Omental fat pad (tissue), 4 donors: ENCODE measurements around a stretch of chr3.

DNA sequence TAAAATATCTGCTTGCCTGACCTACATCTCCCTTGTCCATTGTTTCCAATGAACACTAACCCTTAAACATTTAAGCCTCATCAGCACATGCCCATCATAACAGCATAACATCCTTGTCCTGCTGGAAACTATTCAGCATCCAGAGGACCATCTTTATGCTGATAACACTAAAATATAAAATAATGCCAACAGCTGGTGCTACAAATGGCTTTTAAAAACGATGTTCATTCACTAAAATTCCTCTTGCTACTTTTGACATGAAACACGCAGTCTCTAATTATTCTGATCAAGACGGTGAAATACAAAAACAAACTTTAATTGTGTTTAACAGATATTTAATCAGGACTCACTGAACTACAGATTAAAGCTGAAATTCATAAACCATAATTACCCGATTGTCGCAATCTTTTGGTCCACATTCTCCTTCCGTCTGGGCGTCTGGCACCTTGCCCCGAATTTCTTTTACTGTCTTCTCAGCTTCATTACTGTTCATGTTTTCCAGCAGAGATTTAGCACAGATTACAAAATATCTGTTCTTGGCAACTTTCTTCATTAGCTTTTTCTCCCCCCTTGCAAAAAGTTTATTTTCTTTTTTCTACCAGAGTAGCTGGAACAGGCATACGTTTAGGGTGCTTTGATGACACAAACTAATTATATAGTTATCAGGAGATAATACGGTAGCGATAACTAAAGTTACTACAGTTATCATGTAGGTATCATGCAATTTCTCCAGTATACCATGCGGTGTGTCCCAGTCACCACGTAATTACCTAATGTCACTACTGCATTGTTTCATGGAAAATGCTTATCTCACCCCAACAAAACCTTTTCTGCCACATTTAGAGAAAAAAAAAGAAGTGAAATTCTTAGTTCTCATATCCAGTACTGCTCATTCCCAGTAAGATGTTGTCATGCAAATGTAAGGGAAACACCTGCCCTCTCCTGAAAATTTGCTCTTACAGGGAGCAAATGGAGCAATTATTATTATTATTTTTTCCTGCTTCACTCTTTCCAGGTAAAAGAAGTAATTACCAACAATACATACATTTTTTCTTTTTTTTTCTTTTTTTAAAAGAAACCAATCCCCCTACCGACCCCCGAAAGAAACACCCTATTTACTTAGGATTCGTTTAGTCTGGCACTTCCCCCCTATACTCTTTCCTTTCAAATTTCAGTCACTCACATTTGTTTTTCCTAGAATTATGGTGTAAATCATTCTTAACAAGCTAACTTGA, 271.5 kb downstream of the TIGIT start:
- PRO-cap: no peak
- RAMPAGE, long total RNA, 4 experiments: no peak in any of the 4 experiments

DNA sequence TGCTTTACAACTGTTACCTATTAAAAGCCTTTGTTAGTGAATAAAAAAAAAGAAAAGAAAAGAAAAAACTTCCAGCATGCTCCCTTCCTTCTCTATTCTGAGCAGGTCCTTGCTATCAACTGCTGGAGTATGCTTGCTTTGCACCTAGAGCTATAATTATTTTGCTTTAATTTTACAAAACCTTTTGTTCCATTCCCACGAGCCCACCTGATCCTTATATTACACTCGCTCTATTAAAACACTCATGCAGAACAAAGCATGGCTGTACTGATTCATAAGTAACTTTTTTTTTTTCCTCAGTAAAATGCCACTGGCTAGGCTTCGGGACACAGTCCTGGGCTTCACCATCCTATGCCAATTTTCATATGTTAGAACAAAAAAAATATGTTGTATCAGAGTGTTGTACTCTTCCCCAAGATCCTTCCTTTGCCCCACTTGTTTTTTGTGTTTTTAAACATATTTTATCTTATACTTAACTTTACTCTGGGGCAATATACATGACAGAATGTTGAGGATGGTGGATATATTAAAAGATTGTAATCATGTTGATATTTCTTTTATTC, 372.1 kb downstream of the ZBTB20 start:
- PRO-cap: no peak
- RAMPAGE, long total RNA, 4 experiments: no peak in any of the 4 experiments

- PRO-cap: no peak
- RAMPAGE, long total RNA, 4 experiments: no peak in any of the 4 experiments
Observed at GRCh38 chr3:114899226-114899972, 247.7 kb downstream of the ZBTB20 start.

DNA sequence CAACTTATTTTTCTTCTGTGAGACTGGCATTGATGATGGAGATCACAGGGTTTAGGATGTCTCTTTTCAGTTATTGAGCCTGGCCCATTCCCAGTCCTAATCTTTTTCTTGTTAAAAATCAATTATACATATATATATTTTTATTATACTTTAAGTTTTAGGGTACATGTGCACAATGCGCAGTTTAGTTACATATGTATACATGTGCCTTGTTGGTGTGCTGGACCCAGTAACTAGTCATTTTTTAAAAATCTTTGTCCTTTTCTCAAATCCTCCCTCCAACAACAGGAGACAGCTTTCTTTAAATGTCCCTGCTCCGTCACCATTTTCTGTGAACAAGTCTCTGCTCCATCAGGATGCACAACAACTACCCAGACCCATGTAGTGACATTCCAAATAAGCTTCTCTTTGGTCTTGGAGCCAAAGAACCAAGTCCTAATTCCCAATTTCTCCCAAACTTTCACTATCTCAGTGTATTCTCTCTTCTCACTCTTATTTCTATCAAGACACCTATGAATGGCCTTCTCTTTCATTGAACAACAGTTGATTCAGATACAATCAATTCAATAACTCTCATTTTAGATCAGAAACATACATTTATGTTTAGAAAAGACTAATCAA, 162.9 kb downstream of the ZBTB20 start:
- PRO-cap: no peak
- RAMPAGE, long total RNA, 4 experiments: no peak in any of the 4 experiments

- PRO-cap: no peak
- RAMPAGE, long total RNA, 4 experiments: no peak in any of the 4 experiments
Observed at GRCh38 chr3:115122373-115122914, 24.6 kb downstream of the ZBTB20 start.

- PRO-cap: no peak
- RAMPAGE, long total RNA, 4 experiments: no peak in any of the 4 experiments
Observed at GRCh38 chr3:115147375-115147749, 274 bp upstream of the ZBTB20 start.

DNA sequence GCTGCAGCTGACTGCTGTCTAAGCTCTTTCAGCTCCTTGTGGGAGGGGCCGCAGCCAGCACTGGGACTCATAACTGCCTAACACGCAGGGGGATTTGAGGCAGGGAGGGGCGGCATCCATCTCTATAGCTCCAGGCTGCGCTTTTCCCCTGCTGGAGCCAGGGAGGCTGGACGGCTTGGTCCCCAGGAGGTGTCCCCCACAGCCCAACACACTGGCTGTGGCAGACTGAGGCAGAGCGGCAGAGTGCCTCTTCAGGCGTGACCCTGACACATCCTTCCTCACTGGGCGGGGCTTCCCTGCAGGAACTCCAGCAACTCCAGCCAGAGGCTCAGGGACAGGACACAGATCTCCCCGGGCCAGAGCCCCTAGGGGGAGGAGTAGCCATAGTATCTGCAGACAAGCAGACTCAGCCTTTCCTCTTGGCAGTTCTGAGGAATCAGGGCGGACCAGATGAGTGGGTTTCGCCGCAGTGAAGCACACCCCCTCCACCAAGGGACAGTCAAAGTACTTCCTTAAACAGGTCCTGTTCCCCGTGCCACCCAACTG, 107.8 kb upstream of the ZBTB20 start:
- PRO-cap: no peak
- RAMPAGE, long total RNA, 4 experiments: no peak in any of the 4 experiments

GRCh38 chr3:115498808-115499290, 124.5 kb upstream of the GAP43 start:
- PRO-cap: no peak
- RAMPAGE, long total RNA, 4 experiments: no peak in any of the 4 experiments

DNA sequence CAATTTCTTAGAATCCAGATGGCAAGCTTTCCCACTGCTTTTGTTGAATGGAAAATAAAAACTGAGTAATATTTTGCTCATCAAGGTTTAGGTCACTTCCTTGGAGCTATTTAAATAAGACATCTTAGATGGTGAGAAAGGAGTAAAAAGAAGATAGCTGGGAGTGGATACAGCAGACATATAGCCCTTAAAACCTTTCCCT, 181.6 kb downstream of the GAP43 start:
- PRO-cap: no peak
- RAMPAGE, long total RNA, 4 experiments: no peak in any of the 4 experiments

DNA sequence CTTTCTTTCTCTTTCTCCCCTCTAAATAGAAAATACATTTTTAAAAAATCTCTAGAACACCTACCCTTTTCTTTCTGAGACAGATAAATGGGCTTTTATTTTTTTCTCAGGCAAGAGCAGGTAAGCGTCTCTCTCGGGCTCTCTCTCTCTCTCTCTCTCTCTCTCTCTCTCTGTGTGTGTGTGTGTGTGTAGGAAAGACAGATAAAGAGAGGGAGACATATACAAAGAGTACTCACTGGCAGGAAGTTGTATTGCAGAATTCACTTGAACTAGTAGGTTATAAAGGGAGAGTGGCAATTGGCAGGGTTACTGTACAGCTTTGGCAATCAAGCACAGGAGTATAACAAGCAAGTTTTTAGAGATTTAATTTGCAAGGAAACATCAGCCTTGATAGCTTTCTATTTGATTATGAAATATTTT, 118.1 kb upstream of the LSAMP start:
- PRO-cap: no peak
- RAMPAGE, long total RNA, 4 experiments: no peak in any of the 4 experiments

- PRO-cap: no peak
- RAMPAGE, long total RNA, 4 experiments: no peak in any of the 4 experiments
Observed at GRCh38 chr3:116863962-116864549, 418.8 kb upstream of the LSAMP start.

GRCh38 chr3:117427544-117427840, 982.2 kb upstream of the LSAMP start:
- PRO-cap: no peak
- RAMPAGE, long total RNA, 4 experiments: no peak in any of the 4 experiments

GRCh38 chr3:118933088-118933656, 101.5 kb downstream of the IGSF11 start:
- PRO-cap: no peak
- RAMPAGE, long total RNA, 4 experiments: no peak in any of the 4 experiments

- PRO-cap: no peak
- RAMPAGE, long total RNA, 4 experiments: no peak in any of the 4 experiments
Observed at GRCh38 chr3:118987262-118987922, 47.3 kb downstream of the IGSF11 start.

GRCh38 chr3:119292517-119293237, 1.5 kb upstream of the ARHGAP31 start:
- PRO-cap: no peak
- RAMPAGE, long total RNA, 4 experiments: no peak in any of the 4 experiments

- PRO-cap: no peak
- RAMPAGE, long total RNA, 4 experiments: no peak in any of the 4 experiments
Observed at GRCh38 chr3:119455635-119456321, 7.6 kb downstream of the TMEM39A start.

- PRO-cap: no peak
- RAMPAGE, long total RNA, 4 experiments: no peak in any of the 4 experiments
Observed at GRCh38 chr3:119459535-119460630, 3.5 kb downstream of the TMEM39A start.

DNA sequence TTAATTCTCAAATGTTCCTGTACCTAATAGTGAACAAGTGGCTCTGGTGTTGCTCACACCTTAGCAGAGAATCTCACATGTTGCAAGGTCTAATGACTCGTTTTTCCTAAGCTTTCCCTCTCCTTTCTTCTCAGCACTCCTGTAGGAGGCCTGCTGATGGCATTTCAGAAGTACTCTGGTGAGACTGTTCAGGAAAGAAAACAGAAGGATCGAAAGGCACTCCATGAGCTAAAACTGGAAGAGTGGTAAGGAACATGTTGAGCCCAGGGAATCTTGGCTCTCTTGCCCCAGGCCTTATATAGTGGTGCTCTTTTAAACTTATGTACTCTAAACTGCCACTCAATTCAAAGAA, 18.7 kb downstream of the TIMMDC1 start:
- PRO-cap: no peak
- RAMPAGE, long total RNA, 4 experiments: no peak in any of the 4 experiments

DNA sequence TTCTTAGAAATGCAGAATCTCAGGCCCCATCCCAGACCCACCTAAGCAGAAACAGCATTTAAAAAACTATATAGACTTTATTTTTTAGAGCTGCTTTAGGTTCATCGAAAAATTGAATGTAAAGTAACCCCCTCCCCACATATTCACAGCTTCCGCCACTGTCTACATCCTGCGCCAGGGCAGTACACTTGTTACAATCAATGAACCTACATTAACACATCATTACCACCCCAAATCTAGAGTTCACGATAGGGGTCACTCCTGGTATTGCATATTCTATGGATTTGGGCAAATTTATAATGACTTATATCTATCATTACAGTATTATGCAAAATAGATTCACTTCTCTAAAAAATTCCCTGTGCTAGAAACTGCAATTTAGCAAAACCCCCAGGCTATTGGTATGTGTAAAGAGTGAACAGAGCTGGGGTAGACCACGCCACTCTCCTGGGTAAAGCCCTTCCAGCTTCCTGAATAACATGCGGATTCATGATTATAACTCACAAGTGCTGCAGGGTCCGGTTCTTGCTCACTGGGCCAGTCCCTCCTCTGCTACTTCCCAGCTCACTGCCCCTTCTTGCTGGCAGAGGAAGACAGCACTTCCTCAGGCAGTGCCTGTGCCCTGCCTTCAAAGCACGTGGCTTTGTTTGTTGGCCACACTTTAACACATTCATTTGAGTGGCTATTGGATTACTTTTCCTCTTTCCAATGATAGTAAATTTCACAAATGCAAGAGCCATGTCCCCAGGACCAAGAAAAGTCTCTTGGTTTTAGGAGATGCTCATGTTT, 4.2 kb downstream of the CD80 start:
- PRO-cap: no peak
- RAMPAGE, long total RNA, 4 experiments: no peak in any of the 4 experiments

DNA sequence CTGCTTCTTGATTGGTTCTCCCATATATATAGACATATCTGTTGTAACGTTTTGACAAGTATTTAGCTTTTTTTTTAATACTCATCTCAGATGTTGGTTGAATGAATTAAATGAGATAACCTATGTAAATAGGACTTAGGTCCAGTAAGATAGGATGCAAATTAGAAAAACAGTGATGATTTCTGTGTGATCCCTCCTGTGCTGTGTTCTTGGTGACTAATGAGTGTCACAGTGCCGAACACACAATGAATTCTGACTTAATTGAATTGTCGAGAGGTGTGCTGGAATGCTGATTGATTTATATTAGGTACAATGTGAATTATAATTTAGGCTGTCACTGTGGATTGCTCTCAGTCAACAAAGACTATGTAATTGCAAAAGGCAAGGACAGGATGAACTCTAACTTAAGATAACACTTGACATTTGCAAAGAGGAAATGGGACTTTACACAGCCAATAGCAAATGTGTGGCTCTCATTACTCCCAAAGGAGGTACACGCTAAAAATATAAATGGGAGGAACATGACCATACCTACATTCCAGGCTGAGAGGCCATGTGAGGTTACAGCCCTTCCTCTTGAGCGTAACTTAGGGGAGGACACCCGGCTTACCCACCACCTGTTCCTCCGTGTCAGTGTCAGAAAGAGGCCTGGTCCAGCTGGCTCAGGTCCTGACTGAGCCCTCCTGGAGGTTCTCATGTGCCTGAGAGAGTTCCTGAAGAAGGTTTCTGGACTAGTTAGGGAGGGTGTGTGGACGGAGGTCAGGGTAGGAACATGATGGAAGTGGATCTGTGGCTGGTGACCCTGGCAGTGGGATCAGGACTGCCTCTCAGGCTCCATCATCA, 8.2 kb downstream of the POPDC2 start:
- PRO-cap: no peak
- RAMPAGE, long total RNA, 4 experiments: no peak in any of the 4 experiments